Pulmonary lymph node (tissue), 1 donor: ENCODE measurements around the genes TRAM1L1 and USP53.

DNA sequence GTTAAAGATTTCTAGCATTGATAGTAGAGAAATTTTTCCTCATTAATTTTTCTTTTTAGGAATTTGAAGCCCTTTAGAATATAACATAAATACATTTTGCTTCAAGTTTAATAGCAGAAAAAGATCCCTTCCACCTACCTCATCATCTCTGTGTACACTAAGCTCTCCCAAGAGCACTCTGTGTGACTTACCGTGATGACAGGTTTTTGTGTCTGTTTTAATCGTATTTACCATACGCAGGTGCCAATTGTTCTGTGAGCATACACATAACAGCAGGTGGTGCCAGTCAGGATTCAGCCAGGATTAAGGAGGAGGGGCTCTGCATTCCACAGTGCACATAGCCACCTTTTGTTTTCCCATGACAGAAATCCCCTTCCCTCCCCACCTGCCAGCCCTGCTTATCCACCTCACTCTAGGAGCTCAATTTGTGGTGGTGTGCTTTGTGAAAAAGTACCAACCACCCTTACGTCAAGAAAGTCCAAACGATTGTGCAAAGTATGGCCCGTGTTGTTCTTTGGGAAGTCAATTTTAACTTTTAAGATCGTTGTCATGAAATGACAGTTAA, 14.8 kb downstream of the ANK2 start:
- PRO-cap = no peak

DNA sequence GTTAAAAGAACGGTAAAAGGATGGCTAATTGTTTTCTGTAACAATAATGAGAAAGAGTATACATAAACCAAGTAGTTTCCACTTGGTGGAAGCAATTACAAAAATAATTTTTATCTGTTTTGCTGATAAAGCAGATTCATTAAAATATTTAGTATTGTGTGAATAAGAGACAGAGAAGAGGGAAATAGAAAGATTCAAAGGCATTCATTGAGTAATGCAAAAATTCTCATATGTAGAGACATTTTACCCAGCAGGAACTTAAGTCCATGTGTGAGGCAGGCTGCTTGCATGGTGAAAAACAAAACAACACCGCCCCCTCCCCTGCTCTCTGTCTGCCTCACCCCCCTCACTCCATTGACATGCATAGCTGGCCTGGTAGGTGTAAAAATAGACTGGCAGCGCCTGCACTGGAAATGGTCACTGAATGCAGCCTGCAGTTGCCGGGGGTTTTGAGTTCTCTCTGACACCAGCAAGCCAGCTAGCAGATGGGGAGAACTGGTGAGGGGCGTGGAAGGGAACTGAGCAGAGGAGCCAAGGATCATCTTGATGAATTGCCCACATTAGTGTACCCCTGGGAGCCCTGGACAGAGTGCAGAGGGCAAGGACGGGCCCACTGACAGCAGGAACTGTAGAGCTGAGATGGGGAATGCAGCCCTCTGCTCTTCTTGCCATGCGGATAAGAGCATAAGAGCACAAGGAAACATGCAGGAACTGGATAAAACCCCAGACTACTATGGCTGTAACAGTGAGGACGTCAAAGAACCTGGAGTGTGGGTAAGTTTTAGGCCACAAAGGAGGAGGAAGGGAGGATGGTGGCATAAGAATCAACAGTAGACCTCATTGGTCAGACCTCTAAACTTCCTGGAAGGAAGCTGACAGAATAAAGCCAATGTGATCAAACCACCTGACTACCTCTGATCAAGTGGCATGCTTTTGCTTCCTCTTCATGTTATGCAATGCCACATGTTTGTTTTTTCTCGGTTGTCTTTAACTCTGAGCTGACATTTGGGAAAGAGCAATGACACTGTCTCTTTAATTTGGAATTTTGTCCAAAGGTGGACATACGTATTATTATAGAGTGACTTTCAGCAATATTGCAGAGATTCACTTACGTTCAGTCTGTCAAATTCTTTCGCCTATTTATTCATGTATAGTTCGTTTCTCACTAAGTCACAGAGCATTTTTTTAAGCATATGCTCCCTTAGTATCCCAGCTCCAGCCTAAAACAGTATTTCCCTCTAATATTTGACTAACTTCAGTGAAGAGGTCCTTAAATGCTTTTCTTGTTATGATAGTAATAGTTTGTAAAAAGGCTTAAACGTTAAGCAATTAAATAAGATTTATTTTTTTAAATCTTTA, 96.3 kb downstream of the ANK2 start:
- PRO-cap = no peak

- PRO-cap = bidirectional peak, plus-strand start at chr4:113292836, minus-strand start at chr4:113292565
These were observed 243.1 kb downstream of the ANK2 start for GRCh38 chr4:113292247-113293165.

- PRO-cap = no peak
These were observed 354.8 kb downstream of the CAMK2D start for GRCh38 chr4:113406685-113407164.

- PRO-cap = no peak
These were observed 327.4 kb downstream of the CAMK2D start for GRCh38 chr4:113434124-113434640.

GRCh38 chr4:113513653-113514090, 247.9 kb downstream of the CAMK2D start:
- PRO-cap = no peak

DNA sequence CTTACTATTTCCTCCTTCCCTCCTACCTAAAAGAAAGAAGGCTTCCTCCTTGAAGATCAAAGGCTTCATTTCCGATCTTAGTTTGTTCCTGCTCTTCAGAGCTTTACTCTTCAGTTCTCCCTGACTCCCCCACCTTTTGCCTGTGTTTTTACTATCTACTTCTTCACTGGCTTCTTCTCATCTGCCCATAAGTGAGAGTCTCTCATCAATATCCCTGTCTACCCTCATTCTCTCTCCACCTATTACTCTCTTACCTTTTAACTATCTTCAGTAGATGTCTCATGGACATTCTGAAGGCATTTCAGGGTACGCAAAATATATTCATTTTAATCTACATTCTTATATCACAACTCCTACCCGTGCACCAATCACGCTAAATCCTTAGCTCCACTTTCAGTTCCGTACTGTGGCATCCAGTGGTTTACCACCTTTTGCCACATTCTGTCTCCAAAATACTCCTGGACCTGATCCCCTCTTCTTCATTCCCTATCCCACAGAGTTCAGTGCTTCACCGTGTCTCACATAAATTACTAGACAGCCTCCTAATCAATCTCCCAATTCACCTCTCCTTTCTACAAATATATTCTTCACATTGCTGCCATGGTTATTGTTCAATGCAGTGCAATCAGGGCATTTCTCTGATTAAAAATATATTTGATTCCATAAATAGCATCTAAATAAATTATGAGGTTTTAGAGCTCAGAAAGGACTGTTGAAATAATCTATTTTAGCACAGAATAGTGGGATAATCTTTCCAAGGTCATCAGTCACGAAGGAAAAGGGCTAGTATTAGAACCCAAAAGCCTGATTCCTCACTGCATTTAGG, 187.6 kb downstream of the CAMK2D start:
- PRO-cap = no peak

GRCh38 chr4:113648739-113649809, 112.5 kb downstream of the CAMK2D start:
- PRO-cap = no peak

DNA sequence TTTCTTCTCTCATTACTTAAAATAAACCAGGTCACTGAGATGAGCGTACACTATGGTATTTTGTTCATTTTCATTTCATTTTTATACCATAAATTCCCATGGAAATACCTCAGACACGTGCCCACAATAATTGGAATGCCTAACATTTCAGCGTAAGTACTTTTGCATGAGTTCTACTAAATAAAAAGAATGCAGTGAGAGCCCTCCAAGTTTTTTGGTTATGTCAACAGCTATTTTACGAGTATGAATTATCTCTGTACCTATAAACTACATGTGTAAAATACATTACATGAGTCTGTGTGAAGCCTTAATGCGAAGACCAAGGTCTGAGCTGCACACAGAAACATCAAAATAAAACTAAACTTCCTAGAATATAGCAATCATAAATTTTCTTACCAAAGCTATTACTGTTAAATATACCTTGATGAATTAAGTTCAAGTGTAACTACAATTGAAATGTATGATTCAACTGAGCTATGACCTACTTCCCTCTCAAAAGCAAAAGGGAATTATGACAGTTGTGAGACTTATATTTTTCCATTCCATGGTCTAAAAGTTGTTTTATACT, 3.0 kb downstream of the CAMK2D start:
- PRO-cap = no peak

- PRO-cap = no peak
These were observed at the start of gene TRAM1L1 for GRCh38 chr4:117085155-117085758. TRAM1L1 (minus strand) TSS chr4:117085576.

- PRO-cap = no peak
These were observed 199.9 kb upstream of the NDST3 start for GRCh38 chr4:117834415-117834814.

- PRO-cap = no peak
These were observed 75.5 kb downstream of the PRSS12 start for GRCh38 chr4:118277217-118277749.

- PRO-cap = no peak
These were observed 16.9 kb downstream of the SYNPO2 start for GRCh38 chr4:118905355-118906073.

DNA sequence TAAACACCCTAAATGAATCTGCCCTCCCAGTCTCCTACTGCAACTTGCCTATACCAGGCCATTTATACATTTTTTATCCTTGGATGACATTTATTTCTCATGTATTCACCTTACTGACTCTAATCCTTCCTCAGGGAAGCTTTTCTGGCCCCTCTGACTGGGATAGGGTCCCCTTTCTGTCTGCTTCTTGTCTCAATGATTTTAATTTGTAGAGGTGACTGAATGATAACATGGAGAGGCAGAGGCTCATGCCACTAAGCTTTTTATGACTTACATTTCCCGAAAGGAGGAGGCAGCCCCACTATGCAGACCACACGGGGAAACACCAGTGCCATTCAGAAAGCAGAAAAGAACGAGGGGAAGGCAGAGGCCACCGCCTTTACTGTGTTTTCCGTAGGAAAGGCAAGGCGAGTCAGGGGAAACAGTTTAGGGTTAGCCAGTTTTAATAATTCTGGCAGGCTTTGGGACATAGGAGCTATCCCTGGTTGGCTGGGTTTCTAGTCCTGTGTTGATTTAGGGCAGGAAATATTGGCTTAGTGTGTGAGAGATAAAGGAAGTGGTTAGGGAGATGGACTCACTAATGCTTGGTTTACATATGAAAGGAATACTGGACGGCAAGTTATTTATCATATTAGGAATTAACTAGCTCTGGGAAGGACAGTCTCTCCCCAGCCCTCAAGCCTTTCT, 53.0 kb downstream of the SYNPO2 start:
- PRO-cap = no peak

GRCh38 chr4:119035028-119035341, 100.6 kb upstream of the MYOZ2 start:
- PRO-cap = no peak

DNA sequence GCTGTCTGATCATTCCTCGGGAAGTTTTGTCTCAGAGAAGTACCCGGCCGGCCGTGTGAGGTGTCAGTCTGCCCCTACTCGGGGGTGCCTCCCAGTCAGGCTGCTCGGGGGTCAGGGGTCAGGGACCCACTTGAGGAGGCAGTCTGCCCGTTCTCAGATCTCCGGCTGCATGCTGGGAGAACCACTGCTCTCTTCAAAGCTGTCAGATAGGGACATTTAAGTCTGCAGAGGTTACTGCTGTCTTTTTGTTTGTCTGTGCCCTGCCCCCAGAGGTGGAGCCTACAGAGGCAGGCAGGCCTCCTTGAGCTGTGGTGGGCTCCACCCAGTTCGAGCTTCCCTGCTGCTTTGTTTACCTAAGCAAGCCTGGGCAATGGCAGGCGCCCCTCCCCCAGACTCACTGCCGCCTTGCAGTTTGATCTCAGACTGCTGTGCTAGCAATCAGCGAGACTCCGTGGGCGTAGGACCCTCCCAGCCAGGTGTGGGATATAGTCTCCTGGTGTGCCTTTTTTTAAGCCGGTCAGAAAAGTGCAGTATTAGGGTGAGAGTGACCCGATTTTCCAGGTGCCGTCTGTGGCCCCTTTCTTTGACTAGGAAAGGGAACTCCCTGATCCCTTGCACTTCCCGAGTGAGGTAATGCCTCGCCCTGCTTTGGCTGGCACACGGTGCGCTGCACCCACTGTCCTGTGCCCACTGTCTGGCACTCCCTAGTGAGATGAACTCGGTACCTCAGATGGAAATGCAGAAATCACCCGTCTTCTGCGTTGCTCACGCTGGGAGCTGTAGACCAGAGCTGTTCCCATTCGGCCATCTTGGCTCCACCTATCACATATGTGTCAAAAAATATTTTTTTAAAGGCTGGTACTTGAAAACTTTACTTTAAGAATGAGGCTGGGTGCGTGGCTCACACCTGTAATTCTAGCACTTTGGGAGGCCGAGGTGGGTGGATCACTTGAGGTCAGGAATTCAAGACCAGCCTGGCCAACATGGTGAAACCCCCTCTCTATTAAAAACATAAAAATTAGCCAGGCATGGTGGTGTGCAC, 68.1 kb upstream of the MYOZ2 start:
- PRO-cap = no peak

- PRO-cap = no peak
These were observed 32.3 kb upstream of the MYOZ2 start for GRCh38 chr4:119103072-119103931.

DNA sequence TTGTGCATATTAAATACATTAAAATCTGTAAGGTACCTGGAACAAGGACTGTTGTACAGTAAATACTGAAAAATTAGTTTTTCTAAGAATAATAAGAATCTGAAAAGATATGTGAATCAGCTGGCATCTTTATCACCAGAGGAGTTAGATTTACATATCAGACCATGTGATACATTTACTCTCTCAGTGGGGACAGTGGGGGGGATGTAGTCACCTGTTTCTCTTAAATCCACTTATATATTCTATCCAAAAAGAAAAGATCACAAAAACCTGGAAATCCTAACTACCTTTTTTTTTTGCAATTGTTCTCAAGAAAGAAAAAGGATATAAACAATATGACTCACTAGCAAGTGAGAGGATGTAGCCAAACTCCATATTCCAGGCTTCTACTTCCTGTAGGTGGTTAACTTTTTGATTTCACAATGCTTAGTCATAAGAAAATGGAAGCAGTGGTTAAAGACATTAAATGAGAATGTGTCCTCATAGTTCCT, 22.6 kb upstream of the MYOZ2 start:
- PRO-cap = no peak

GRCh38 chr4:119211739-119212920, at the start of gene USP53:
USP53 (plus strand) TSS chr4:119212713.
- PRO-cap = bidirectional peak, plus-strand start at chr4:119212671, minus-strand start at chr4:119212474

DNA sequence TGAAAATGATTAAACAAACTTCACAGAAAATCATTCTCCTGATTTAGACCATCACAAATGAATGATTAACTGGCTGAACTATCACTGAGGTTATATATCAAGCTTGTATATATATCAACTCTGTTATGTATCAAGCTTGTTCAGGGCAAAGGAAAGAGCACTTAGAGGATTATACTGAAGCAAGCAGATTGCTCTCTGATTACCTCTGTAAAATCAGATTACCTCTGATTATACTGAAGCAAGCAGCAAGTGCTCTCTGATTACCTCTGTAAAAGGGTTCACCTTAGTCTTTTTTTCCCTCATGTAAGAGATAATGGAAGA, 149.7 kb downstream of the PDE5A start:
- PRO-cap = no peak